AG08470 (cell line): Measurements from ENCODE around the gene PRM1.

DNA sequence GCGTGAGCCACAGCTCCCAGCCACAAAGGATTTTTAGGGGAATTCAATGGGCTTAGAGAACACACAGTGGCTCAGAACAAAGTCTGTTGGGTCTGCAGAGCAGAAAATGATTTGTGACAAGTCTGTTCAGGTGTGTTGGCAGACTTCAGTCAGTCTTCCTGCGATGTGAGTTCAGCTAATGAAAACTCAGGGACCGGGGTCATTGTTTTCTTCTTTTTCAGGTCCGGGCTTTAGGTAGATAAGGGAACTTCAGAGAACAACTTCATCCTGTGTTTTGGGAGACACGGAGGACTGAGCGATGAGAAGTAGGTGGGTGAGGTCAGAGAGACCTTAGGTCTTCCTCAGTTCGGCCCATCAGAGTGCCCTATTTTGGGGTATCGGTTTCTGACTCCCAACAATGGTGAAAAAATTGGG, 89.0 kb upstream of the ATF7IP2 start:
- RRBS, result no CpG with 5 or more reads among the region's 8 CpGs

DNA sequence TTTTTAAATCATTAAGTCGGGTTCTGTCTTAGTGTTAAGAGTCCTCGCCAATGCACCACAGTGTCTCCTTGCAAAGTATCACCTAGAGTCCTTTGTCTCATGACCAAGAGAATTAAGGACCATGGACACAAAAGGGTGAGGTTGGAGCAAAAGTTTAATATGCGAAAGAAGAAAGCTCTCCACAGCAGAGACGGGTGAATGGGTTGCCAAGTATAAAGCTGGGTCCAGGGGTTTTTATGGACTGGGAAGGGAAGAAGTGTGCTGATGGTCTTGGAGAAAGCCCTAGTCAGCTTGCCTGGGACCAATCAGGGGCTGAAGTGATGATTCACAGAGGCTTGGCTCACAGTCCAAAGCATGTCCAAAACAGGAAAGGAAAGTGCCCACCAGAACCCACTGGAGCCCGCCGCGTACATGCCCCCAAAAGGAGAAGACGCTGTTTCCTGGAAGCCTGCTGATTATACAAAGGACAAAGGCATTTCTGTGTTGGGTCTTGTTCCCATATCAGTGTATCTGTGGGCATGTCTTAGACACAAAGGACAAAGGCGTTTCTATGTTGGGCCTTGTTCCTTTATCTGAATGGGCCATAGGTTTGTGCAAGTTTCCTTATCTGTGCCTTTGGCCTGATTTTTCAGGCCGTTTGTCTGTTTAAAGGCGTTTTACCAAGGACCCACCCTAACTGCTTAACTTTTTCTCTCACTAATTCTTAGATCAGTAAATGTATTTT, 28.8 kb upstream of the ATF7IP2 start:
- RRBS, result no CpG with 5 or more reads among the region's 11 CpGs

- RRBS, result no CpG with 5 or more reads among the region's 30 CpGs
Measured at GRCh38 chr16:10531958-10533063, 48.1 kb downstream of the EMP2 start.

DNA sequence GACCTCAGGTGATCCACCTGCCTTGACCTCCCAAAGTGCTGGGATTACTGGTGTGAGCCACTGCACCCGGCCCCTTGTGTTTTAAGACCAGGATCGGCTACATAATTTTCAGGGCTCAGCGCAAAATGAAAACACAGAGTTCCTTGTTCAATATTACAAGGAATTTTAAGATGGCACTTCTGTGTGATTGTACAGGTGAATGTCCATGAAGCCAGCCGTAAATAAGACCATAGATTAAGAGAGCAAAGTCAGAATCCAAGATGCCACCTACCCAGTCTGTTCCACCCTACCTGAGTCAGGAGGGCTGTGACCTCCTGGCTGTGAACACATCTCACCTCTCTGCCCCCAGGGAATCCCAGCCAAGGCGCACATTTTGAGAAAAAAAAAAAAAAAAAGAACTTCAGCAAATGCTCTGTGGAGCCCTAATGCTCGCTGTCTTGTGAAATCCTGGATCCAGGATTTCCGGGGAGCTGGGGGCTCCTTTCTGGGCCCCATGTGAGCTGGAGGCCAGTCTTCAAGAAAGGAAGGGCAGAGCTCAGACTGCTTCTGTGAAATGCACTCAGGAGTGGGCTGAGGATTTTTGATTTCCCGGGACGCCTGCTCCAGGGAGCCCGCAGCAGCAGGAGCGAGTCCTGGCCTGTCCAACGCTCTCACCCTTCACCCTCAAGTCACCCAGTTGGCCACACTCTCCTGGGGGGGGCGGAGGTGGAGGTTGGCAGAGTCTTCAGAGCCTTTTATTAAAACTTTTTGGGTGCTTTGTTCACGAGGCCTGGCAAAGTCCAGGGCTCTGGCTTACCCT, 35.9 kb upstream of the EMP2 start:
- RRBS, result no CpG with 5 or more reads among the region's 14 CpGs

- RRBS, result no CpG with 5 or more reads among the region's 8 CpGs
Measured at GRCh38 chr16:10737928-10738664, 5.5 kb upstream of the NUBP1 start.

GRCh38 chr16:10918665-10919268, 23.5 kb downstream of the DEXI start:
- RRBS, result 2% methylated on average over 4 of the region's 12 CpGs

- RRBS, result no CpG with 5 or more reads among the region's 8 CpGs
Measured at GRCh38 chr16:10938104-10938805, 4.0 kb downstream of the DEXI start.

DNA sequence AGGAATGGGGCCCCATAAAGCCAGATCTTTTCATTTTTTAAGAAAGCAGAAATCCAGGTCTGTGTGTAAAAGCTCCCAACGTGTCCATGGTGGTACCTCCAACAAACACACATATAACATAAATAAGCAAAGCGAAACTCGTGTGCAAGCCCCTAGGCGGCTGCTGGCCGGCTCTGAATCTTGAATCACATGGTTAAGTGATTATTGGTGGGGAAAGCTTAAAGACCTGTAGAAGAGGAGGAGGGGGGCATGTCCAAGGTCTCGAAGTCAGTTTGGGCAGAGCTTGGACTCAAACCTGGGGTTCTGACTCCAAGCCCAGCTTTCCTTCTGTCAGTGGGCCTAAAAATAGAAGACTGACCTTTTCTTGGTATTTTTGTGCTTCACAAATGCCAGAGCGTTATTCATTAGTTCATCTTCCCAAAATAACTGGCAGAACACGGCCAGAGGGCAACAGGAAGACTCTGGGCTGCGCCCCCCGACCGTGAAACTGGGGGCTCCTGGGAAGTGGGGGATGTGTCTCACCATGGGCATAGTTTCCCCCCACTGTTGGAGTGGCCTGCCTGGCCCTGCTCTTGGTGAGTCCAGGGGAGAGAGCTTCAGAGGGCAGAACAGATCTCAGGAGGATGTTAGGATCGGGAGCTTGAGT, 94.1 kb downstream of the SOCS1 start:
- RRBS, result no CpG with 5 or more reads among the region's 12 CpGs

DNA sequence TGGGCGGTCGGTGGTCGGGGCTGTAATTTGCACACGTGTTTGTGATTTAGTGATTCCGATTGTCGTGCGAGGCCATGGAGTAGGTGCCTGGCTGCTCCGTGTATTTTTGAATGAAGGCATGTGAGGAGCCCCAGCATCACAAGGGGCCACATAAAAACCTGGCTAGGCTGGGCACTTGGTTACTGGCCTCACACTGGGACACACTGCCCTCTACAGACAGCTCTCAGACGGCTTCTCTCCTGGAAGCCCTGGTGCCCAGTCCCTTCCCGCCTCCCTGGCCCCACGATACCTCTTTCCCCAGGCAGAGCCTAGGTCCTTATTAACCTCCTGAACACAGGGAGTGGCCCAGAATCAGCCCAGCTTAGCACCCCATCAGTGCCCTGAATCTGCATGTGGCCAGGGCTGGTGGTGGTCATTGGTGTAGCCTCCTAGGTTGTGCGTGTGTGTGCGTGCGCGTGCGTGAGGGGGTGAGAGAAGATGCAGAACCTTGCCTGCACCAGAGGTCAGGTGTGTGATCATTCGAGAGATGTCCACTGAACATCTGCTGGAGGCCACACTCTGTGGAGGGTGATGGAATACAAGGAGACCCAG, 1.3 kb upstream of the SOCS1 start:
- RRBS, result no CpG with 5 or more reads among the region's 17 CpGs

DNA sequence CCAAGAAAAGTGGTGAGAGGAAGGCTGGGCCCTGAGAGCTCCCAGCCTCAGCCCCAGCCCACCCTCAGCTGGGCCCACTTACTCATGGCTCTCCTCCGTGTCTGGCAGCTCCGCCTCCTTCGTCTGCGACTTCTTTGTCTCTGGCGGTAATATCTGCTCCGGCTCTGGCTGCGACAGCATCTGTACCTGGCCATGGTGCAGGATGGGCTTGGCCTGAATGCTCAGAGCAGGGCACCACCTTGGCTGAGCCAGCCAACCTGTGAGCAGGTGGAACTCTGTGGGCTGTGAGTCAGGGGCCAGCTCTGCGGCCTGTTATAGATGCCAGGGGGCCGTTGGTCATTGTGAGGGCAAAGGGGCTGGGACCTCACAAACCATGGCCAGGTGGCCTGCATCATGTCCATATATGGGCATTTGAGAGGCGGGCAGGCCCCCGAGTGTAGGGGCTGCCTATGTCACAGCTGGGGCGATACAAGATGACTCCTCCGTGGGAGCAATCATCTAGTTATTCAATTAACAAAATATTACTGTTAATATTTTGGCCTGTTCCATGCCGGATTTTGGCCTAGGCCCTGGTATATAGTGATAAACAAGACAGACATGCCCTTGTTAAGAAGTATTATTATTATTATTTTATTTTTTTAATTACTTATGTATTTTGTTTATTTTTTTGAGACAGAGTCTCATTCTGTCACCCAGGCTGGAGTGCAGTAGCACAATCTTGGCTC, at the start of gene PRM1:
Gene PRM1 (minus strand): TSS at position 286 of the 725 bp plus-strand sequence.
- RRBS, result no CpG with 5 or more reads among the region's 14 CpGs

- RRBS, result no CpG with 5 or more reads among the region's 11 CpGs
Measured at GRCh38 chr16:11308699-11309297, 27.7 kb upstream of the PRM1 start.

- RRBS, result no CpG with 5 or more reads among the region's 16 CpGs
Measured at GRCh38 chr16:11315409-11316009, 29.8 kb upstream of the RMI2 start.

DNA sequence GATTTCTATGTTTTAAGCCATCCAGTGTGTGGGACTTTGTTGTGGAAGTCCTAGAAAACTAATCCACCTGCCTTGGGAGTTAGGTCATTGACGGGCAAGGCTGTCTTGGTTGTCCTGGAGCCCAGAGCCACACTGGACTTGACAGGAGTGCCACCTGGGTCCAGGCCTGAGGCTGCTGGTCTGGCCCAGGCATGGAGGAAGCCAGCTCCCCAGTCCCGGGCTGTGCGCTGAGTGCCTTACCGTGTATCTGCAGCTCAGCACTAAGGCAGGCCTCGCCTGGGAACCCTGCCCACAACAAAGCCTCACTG, 72.1 kb downstream of the RMI2 start:
- RRBS, result no CpG with 5 or more reads among the region's 5 CpGs

DNA sequence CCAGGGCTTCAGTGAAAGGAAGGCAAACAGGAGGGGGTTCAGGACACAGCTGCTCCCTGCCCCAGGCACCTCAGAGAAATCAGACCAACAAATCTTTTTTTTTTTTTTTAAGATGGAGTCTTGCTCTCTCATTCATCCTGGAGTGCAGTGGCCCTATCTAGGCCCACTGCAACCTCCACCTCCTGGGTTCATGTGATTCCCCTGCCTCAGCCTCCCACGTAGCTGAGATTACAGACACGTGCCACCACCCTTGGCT, 31.8 kb downstream of the ENSG00000188897 start:
- RRBS, result no CpG with 5 or more reads among the region's 2 CpGs

- RRBS, result no CpG with 5 or more reads among the region's 19 CpGs
Measured at GRCh38 chr16:11549105-11549824, 22.2 kb upstream of the ENSG00000188897 start.

GRCh38 chr16:11561457-11561795, 25.3 kb downstream of the LITAF start:
- RRBS, result no CpG with 5 or more reads among the region's 4 CpGs

DNA sequence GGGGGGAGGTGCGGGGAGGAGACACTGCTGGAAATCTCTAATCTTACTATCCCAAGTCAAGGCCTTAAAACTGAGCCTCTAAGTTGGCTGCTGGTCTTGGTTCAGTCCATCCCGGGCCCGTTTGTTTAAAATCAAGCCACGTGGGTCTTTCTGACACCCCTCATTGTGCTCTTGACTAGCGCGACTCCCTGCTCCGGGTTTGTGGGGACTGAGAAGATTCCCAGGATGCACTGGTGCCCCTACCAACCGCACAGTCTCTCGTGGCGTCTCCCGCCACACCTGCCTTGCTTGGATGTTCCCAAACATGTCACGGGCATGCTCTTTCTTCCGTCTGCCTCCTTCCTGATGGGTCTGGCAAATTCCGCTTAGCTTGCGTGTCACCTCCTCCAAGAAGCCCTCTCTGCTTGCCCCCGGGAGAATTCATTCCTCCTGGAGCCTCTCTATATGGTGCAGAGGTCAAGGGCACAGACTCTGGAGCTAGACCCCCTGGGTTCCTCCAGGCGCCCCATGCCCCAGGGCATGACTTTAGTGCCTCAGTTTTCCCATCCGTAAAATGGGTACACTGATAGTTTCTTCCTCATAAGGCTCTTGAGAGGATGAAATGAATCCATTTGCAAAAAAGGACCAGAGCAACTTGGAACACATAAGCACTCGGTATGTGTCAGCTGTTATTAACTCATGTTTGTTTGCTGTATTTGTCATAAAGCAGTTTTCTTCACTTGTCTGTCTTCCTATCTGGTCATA, 21.1 kb downstream of the LITAF start:
- RRBS, result no CpG with 5 or more reads among the region's 19 CpGs

DNA sequence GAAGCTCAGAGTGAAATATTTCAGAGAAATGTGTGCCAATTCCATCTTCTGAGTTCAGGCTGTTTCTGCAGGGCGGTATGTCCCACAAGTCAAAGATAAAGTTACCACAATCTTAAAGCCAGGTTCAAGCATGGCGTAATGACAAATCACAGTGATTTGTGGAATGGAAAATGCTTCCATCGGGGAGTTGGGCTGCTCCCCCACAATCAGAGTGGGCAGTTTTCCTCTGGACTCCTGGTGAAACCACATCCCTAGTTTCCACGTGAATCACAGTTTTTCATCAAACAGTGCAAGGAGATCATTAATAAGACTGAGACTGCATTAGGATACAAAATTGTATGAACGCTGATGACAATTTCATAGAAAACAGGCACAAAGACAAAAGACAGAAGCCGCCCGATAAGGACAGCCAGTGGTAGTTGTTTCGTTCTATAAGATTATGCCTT, 3.6 kb downstream of the LITAF start:
- RRBS, result no CpG with 5 or more reads among the region's 8 CpGs

DNA sequence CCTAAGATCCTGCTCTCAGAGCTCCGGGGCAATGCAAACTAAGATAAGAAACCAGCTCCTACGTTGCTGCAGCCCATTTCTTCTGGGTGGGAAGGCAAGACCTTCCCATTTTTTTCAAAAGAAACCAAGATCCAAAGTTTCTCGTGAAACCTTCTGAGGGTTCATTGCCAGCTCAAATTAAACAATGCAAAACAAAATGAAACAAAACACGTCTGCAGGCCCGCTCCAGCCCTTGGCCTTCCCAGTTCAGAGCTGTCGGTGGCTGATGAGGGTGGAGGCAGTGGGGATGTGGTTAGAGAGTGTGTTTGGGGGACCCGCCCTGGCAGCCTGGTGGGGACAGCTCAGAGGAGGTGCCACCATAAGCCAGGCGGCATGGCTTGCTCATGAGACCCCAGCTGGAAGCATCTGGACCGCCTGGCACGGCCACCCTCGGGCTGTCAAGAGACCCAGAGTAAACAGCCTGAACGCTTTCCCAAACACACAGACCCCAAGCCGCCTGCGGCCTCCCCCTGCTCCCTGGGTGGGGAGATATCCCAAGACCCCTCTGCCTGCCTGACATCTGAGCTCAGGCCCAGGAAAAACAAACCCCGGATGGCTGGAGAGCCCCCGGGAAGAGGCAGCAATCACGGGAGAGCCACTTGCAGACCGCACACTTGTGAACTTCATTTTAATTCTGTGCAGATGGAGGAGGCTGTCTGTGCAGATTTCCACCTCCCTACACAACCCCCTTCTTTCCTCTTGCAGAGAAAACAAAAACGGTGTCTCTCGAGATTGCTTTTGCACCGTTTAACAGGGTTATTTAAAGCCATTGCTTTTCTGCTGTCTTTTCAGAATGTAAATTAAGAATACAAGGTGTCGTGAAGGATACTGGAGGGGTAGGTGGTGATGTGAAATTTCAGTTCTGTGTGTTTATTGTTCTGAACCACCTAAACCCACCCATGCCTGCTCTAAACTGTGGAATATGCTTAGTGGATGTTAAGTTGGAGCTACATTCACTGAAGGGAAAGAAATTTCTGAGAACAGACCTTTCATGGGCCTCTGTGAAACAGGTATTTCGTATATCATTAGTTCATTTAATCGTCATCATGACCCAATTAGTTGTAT, 35.5 kb upstream of the LITAF start:
- RRBS, result no CpG with 5 or more reads among the region's 24 CpGs

GRCh38 chr16:11635203-11635658, 33.0 kb upstream of the SNN start:
- RRBS, result no CpG with 5 or more reads among the region's 10 CpGs